ENCODE measurements around a stretch of chr11.

- PRO-cap = no peak
Measured at GRCh38 chr11:14668716-14669345, 25.2 kb downstream of the PDE3B start.

- PRO-cap = no peak
Measured at GRCh38 chr11:14844688-14845138, 47.3 kb downstream of the CYP2R1 start.

DNA sequence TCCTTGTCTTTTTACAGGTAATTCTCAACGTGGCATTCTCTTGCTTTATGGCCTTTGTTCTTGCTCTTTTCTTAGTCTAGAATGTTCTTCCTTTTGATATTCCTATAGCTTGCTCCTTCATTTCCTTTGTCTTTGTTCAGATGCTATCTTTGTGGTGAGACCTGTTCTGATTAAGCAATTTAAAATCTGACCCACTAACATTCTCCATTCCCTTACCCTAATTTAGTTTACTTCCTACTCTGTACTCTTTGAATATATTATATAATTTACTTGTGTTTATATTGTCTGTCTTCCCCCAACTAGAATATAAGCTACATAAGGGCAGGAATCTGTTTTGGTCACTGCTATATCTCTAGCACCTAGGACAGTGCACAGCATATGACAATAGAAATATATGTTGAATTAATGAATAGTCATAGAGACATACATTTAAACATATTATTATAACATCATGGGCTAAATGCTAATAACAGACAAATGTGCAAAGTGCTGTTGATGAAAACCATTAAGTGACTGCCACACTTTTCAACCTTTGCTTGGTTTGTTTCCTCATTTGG lies 4.0 kb downstream of the CYP2R1 start:
- PRO-cap = no peak

- PRO-cap = no peak
Measured at GRCh38 chr11:14904501-14905183, 12.6 kb upstream of the CYP2R1 start.

- PRO-cap = no peak
Measured at GRCh38 chr11:14975191-14975738, 3.1 kb upstream of the CALCA start.

- PRO-cap = no peak
Measured at GRCh38 chr11:15768093-15768655, 588.2 kb downstream of the SOX6 start.

DNA sequence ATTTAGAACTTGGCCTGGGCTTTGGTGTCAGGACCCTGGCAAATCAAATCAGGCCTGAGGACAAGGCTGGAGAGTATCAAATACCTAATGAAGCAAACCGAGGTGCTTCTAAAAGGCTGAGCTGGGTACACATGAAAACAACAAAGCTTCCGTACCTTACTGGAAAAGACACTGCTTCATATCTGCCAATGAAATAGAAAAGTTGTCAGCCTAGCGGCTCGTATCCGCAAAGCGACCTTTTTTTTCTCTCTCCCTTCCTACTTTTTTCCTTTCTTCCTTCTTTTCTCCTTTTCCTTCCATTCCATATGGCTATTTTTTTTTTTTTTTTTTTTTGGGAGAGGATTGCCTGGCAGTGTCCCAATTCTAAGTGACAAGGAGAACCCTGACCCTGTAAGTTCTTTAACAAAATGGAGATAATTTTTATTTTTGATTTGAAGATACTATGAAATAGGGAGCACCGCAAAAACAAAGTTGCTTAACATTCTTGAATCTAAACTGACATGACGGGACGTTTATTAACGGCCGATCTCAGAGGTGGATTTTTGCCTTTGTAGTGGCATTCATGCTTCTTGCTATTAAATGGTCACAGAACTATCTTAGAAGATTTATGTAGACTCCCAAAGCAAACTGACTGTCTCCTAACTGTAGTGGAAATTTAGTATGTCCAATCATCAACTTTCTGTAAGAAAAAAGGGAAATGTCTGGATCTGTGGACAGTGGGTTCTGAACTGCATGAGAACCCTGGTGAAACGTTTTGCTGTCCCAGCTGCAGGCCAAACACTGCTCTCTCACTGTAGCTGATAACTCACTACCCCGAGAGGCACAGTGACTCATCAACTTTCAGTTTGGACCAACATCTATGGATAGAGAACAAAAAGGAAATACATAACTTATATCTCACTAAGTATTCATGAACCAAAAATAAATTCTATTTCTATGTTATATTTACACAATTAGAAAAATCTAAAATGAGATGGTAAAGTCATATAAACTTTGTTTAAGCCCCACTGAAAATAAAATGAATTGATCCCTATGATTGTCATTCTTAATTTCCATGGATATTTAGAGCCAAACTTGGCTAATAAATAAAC lies 387.2 kb downstream of the SOX6 start:
- PRO-cap = no peak

DNA sequence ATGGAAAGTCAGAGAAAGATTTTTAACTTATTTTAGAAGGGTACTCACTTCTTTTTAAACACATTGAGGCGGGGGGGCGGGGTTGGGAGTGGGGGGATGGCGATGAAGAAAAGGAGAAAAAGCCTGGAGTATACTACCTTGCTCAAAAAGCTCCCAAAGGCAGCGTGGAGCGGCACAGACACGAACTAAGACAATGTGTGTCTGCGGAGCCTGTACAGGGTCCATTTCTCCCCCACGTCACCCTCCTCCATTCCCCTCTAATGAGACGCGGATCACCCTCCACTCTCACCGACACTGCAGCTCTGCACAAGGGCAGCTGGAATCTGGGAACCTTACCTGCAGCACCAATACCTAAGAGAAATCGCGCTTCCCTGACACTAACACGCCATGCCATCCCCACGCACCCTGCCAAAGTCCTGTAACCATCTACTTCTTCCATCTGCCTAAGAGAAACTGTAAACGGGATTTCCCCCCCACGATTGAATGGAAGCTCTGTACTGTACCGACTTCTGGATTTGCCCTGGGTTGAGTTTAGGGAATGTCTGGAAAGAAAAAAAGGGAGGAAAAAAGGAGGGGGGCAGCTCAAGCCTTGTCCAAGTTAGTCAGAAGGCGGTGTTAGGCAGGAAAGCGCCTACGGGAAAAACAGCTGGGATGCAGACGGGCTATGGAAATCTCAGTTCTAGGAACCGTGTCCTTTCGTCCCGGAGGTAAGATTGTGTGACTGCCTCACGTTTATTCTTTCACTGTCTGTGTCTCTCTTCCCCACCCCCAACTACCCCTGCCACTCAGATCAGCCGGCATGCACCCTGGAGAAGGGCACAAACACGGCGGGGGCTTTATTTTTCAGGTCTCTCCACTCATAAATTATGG lies 125.7 kb upstream of the C11orf58 start:
- PRO-cap = no peak

DNA sequence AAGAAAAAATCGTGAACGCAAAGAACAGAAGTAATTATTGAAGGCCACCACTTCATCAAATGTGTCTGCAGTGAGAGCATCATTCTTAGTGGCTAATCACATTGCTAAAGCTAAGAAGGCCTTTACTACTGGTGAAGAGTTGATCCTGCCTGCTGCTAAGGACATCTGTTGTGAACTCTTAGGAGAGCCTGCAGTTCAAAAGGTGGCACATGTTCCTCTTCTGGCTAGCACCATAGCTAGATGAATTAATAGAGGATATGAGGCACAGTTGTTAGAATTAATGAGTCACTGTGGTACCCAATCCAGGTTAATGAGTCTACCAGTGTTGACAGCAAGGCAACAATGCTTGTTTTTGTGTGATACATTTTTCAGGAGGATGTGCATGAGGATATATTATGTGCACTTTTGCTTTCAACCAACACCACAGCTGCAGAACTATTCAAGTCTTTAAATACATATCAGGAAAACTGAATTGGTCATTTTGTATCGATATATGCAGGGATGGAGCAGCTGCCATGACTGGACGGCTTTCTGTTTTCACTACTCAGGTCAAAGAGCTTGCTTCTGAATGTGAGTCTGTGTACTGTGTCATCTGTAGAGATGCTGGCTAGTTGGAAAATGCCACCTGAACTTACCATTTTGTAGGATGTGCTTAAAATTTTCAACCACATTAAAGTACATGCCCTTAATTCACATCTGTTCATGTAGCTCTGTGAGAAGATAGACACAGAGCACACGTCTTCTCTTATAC lies 12.1 kb downstream of the C11orf58 start:
- PRO-cap = no peak

DNA sequence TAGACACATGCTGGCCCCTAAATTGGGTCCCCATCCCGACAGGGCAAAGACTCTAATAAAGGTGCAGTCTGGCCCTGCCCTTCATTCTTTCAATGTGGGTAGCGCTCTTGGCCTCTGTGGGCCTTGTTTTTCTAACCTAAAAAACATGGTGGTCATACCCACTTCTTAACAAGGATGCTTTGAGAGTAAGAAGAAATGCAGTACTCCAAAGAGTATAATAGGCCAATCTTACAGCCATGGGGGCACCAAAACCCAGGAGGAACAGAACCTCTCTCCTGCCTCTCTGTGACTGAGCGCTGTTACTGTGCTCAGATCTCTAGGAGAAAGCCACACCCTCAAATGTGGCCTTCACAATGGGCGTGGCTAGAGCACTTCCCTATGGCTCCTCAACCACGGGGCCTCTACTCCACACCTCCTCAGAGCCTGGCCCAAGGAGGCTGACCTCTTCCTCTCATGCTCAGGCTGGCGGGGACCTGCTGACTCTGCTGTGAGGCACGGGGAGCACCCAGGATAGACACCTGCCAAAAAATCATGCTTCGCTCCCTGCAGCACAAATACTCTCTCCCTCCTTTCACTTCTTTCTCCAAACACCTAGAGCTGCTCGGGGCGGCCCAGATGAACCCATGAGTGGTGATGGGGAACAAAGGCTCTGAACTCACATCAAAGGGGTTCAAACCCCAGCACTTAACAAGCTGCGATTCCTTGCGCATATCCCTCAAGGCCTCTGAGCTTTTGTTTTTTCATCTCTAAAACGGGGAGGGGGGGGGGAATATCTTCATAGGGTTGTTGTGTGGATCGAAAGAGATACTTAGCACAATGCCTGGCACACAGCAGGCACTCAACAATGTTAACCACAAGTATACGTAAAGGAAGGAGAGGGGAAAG lies 41.0 kb downstream of the C11orf58 start:
- PRO-cap = no peak

GRCh38 chr11:16857063-16857781 lies 118.8 kb downstream of the C11orf58 start:
- PRO-cap = no peak

DNA sequence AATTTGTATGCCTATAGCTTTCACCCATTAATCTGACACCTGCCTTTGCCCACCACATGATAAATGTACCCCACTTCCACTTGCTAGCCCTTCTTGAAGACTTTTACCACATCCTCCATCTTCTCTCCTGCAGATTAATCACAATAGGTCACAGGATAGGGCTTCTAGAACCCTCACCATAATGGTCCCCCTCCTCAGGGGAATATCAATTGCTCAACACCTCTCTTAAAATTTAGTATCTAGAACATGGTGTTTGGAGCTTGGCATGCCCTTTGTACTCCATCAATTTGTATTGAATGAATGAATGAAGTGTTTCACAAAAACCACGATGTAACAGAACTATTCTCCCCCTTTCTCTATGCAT lies 126.4 kb downstream of the C11orf58 start:
- PRO-cap = no peak

- PRO-cap = bidirectional peak, plus-strand start at chr11:16925013, minus-strand start at chr11:16924693
Measured at GRCh38 chr11:16924502-16925109, 89.6 kb downstream of the PLEKHA7 start.

DNA sequence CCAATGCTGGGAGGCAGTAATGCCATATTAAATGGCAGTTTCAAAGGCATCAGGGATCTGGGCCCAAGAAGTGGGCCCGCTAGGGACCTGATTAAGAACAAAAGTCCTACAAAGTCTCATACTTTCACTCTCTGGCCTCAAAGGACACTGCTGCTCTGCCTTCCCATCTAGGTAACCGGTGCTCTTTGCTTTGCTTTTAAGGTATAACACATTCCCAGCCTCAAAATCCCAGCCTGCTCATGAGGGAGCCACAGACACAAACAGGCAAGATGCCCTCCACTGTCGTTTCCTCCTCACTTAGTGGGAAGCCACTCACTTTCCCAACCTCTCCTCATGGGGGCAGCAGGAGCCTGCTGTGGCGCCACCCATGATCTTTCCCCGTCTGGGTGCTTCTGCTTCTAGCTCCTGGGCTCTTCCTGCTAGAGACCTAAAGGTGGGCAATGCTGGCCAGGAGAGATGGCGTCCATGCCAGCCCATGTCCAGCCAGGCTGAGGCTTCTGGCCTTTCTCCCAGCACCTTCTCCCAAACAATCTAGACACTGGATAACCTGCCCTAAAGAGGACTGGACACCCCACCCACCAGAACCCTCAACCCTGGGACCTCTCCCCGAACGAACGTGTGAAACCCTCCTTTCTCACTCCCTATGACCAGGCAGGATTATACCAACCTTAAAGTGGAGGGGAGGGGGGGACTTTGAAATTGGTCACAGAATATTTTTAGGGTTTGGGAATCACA lies 68.3 kb downstream of the PLEKHA7 start:
- PRO-cap = no peak

GRCh38 chr11:16967262-16967658 lies 47.0 kb downstream of the PLEKHA7 start:
- PRO-cap = no peak

GRCh38 chr11:16968192-16968874 lies 45.9 kb downstream of the PLEKHA7 start:
- PRO-cap = no peak

- PRO-cap = no peak
Measured at GRCh38 chr11:16992958-16994036, 20.9 kb downstream of the PLEKHA7 start.

- PRO-cap = unidirectional peak, minus-strand start at chr11:17014918
Measured at GRCh38 chr11:17014736-17014971, 440 bp upstream of the PLEKHA7 start.

- PRO-cap = no peak
Measured at GRCh38 chr11:17015333-17015697, 1.1 kb upstream of the PLEKHA7 start.

- PRO-cap = no peak
Measured at GRCh38 chr11:17074563-17074880, 2.9 kb downstream of the RPS13 start.